Suprapubic skin (tissue), 4 donors: ENCODE results near the genes IL36RN and ZNG1B.

GRCh38 chr2:112901682-112902299 lies 9.2 kb upstream of the IL37 start:
- PRO-cap: no peak
- RAMPAGE, long total RNA, 4 experiments: no peak in any of the 4 experiments

- PRO-cap: no peak
- RAMPAGE, long total RNA, 4 experiments: no peak in any of the 4 experiments
Measured at GRCh38 chr2:112920759-112921230, 9.8 kb downstream of the IL37 start.

DNA sequence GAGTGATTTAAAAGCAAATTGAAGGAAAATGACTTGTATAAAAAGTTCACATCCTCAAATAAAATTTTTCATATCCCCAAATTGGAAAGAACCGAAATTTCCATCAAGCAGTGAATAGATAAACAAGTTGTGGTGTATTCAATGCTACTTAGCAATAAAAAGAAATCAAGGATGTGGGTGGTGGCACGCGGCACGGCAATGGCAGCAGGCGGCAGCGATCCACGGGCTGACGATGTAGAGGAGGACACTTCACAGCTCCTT lies 10.0 kb upstream of the IL36A start:
- PRO-cap: no peak
- RAMPAGE, long total RNA, 4 experiments: no peak in any of the 4 experiments

- PRO-cap: no peak
- RAMPAGE, long total RNA, 4 experiments: start-site peak on the plus strand in 4 of 4 experiments, at chr2:113059190-113059234 at its widest, 29 to 559 reads per replicate
Measured at GRCh38 chr2:113059005-113059499, at the start of gene IL36RN. TSS of gene IL36RN (plus strand) at chr2:113059198.

- PRO-cap: no peak
- RAMPAGE, long total RNA, 4 experiments: no peak in any of the 4 experiments
Measured at GRCh38 chr2:113097992-113098362, 29.4 kb upstream of the IL1RN start.

DNA sequence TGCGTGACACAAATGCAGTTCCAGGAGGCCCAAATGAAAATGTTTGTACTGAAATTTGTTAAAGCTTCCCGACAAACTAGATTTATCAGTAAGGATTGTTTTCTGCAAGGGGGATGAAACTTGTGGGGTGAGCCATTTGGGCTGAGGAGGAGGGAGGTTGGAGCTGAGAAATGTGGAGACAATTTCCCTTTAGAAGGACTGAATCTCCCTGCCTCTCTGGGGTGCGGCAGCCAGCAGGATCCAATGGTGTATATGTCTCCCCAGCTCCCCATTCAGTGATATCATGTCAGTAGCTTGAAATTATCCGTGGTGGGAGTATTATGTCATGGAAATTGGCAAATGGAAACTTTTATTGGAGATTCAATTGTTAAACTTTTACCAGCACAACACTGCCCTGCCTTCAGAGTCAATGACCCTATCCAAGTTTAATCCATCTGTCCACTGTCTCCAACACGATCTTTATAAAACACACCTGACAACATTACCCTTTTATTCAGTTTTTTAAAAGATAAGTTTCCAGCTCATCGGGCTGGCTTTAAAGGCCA lies 5.1 kb upstream of the IL1RN start:
- PRO-cap: no peak
- RAMPAGE, long total RNA, 4 experiments: no peak in any of the 4 experiments

GRCh38 chr2:113156783-113157919 lies 16.6 kb upstream of the PSD4 start:
- PRO-cap: unidirectional peak, plus-strand start at chr2:113157198; bidirectional peak, plus-strand start at chr2:113157378, minus-strand start at chr2:113157254
- RAMPAGE, long total RNA, 4 experiments: no peak in any of the 4 experiments

DNA sequence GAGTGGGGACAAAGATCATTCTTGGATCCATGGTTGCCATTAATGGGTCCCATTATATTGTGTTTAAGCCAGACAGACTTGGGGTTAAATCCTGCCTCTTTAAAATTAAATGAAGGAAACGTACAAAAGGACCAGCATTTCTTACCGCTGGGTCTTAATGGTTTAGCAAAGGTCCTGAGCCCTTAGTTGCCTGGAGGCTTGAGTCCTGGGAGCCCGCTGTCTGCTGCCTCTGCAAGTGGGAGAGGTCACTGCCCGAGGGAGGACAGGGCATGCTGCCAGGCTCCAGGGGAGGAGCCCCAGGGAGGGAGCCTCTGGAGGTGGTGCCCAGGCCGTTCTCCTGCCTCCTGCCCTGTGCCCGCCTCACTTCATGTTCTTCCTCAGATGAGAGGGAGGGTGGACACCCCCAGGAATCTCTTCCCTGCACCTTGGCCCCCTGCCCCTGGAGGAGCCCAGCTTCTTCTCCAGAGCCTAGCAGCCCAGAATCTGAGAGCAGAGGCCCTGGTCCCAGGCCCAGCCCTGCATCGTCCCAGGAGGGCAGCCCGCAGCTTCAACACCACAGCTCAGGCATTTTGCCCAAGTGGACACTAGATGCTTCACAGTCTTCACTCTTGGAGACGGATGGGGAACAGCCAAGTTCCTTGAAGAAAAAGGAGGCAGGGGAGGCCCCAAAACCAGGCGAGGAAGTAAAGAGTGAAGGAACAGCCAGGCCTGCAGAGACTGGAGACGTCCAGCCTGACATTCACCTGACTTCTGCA lies 11.9 kb downstream of the PSD4 start:
- PRO-cap: no peak
- RAMPAGE, long total RNA, 4 experiments: no peak in any of the 4 experiments

DNA sequence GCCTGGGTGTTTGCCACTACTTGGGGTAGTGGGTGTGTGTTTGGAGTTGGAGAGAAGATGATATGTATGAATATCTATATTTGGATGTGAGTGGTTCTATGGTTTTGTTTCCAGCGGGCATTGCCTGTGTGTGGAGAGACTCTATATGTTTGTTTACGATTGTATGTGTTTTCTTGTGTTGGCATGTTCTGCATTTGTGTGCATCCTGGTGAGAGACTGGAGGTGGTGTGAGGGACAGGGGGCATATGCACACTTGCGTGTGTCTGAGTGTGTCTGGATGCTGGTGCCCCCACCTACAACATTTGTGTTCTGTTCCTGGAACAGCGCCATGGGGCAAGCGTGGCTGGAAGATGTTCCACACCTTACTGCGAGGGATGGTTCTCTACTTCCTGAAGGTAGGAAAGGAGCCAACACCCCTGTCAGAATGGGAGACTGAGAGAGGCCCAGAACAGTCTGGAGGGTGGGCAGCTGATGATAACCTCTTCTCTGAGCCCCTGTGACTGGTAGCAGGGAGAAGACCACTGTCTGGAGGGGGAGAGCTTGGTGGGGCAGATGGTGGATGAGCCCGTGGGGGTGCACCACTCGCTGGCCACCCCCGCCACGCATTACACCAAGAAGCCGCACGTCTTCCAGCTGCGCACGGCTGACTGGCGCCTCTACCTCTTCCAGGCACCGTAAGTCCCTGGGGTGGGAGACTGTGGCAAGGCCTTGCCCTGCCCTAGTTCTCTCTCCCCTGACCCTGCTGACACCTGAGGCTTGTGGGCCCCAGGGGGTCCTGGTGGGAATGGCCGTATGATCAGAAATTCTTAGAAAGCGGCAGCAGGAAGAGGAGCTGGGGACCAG lies 23.7 kb downstream of the PSD4 start:
- PRO-cap: no peak
- RAMPAGE, long total RNA, 4 experiments: no peak in any of the 4 experiments

DNA sequence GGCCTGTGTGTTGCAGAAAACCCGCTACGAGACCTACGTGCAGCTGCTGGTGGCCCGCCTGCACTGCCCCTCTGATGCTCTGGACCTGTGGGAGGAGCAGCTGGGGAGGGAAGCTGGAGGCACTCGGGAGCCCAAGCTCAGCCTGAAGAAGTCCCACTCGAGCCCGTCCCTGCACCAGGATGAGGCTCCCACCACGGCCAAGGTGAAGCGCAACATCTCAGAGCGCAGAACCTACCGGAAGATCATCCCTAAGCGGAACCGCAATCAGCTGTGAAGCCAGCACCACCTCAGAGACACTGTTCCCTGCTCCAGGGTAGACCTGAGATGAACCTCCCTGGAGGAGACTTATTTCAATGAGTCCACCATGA lies 27.4 kb downstream of the PSD4 start:
- PRO-cap: no peak
- RAMPAGE, long total RNA, 4 experiments: no peak in any of the 4 experiments

DNA sequence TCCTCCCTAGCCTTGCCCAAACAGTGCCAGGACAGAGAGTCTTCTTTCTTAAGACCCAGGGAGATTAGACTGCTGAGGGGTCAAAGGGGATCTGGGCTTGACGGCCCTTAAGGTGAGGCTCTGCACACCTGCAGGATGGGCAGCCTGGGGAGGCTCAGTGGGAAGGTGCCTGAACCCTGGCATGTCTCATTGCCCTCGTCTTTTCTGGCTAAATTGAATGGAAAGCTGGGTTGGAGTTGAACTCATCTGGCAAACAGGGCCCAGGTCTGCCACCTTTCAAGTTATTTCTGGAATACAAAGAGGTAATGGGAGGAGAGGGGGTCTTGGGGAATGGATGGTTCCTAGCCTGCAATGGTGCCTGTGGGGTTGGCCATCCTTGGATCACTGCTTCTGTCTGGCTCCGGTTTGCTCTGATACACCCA lies 45.2 kb downstream of the PSD4 start:
- PRO-cap: no peak
- RAMPAGE, long total RNA, 4 experiments: no peak in any of the 4 experiments

DNA sequence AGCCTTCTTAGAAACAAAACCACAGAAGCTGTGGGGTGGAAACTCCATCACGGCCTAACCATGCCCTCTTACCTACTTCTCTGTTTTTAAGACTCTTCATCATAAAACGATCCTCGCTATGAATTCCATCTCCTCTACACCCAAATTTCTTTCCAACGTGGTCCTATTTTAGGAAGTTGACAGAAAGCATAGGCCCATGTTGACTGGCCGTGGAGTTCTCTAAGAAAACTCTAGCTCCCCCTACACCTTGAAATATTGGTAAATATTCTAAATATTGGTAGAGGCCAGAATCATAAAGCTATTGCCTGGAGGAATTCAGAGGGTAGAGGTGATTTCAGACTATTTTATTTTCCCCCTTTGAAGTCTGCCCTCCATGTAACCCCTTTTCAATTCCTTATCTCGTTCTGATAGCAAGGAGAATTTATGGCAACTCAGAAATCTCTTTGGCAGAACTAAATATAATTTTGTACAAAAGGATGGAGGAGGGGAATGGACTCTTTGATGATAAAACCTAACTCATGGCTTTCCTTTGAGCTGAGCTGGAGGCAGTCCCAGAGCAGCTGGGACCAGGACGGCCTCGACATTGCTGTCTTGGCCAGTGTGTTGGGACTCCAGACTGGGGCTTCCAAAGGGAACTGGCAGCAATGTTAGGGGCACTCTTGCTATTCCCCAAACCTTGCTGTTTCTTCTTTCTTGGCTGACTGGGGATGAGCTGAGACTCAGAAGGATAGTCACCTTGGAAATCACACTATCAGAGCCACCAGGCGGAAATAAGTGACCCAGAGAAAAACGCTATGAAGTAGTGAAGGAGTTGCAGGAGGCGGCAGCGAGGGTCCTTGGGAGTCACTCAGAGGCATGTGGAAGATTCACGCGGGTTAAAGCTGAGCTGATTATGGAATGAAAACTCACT lies 47.7 kb downstream of the PAX8 start:
- PRO-cap: no peak
- RAMPAGE, long total RNA, 4 experiments: no peak in any of the 4 experiments

- PRO-cap: no peak
- RAMPAGE, long total RNA, 4 experiments: start-site peak on the plus strand in 2 of 4 experiments, at chr2:113254763-113255026 at its widest, 8 to 35 reads per replicate
Measured at GRCh38 chr2:113254562-113255079, 24.1 kb downstream of the PAX8 start.

- PRO-cap: no peak
- RAMPAGE, long total RNA, 4 experiments: no peak in any of the 4 experiments
Measured at GRCh38 chr2:113282819-113283595, 4.3 kb upstream of the PAX8 start.

DNA sequence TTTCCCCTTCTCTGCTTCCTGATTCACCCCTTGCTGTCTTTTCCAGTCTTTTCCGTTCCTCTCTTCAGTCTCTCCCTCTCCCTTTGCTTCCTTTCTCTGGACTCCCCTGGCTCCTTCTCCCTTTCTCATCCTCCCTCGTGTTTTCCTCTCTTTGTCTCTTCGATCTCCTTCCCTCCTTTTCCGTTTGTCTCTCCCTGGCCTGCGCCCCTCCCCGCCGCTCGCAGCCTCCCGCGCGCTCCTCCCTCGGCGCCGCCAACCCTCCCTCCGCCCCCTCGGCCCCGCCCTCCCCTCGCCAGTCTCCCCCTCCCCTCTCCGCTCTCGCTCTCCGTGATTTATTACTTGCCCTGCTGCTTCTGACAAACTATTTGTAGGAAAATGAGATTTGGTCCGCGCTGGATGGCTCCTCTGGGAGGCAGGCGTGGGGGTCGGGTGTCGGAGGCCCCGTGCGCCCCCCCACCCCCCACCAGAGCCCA lies 46.0 kb upstream of the PAX8 start:
- PRO-cap: no peak
- RAMPAGE, long total RNA, 4 experiments: start-site peak on the plus strand in 3 of 4 experiments, centred at positions 350 to 380 of the sequence, 28 to 102 reads per replicate

- PRO-cap: no peak
- RAMPAGE, long total RNA, 4 experiments: no peak in any of the 4 experiments
Measured at GRCh38 chr2:113327854-113328497, 49.3 kb upstream of the PAX8 start.

DNA sequence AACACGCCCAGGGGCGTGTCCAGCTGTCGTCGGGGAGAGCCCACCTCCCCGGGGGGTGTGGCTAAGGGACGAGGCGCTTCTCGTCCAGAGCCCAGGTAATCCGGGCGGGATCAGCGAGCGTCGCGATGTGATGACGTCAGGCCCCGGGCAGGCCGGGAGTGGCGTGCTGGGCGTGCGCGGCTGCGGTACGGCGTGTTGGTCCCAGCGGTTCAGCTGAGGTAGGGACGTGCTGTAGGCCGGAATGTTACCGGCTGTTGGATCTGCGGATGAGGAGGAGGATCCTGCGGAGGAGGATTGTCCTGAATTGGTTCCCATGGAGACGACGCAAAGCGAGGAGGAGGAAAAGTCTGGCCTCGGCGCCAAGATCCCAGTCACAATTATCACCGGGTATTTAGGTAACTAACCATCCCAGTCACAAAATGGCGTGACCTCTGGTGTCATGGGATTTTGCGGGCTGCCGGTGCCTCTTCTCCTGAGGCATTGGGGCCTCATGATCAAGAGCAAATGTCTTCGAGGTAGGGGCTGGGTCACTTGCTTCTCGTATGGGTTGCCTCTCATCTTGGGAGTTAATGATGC lies at the start of gene ZNG1B:
Gene ZNG1B (plus strand): TSS at position 64 of the 576 bp plus-strand sequence.
- PRO-cap: no peak
- RAMPAGE, long total RNA, 4 experiments: start-site peak on the plus strand in 2 of 4 experiments, centred at positions 175 to 198 of the sequence, 199 to 410 reads per replicate

GRCh38 chr2:113476838-113477691 lies 21.4 kb upstream of the FOXD4L1 start:
- PRO-cap: no peak
- RAMPAGE, long total RNA, 4 experiments: no peak in any of the 4 experiments

- PRO-cap: no peak
- RAMPAGE, long total RNA, 4 experiments: no peak in any of the 4 experiments
Measured at GRCh38 chr2:113551489-113551998, 53.1 kb downstream of the FOXD4L1 start.

- PRO-cap: bidirectional peak, plus-strand start at chr2:113584113, minus-strand start at chr2:113584039
- RAMPAGE, long total RNA, 4 experiments: start-site peak on the plus strand in 1 of 4 experiments, at chr2:113584084-113584116 at its widest, 16 reads per replicate
Measured at GRCh38 chr2:113583273-113584230, 43.5 kb upstream of the RABL2A start.